RPMI7951 (cell line): ENCODE data around the genes SIDT2 and JAML.

GRCh38 chr11:116928309-116928780 lies 90.9 kb upstream of the APOA1 start:
- RAMPAGE, long total RNA, result no peak

DNA sequence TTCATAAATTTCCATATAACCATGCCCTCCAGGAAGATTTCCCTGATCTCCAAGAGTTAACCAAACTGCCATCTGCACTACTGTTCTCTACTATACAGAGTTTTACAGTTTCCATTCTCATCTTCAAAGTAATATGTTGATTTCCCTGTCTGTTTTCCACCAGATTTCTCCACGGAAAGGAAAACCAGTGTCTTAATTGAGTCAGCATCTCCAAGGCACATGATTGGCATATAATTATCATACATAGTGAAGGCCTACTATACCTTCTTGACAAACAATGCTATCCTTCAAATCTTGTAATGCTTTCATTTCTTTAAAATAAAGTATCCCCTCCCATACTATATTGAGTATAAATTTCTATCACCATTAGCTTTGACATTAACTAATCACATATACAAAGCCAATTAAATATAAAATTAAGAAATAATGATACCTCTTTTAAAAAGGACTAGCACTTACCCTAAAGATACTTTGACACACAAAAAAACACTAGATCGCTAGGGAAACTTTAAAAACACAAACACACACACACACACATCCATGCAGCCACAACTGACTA lies 115.2 kb upstream of the APOA1 start:
- RAMPAGE, long total RNA, result no peak

- RAMPAGE, long total RNA, result no peak
These were observed 62.4 kb downstream of the SIK3 start for GRCh38 chr11:117035884-117036214.

GRCh38 chr11:117098534-117099609 lies 644 bp upstream of the SIK3 start:
- RAMPAGE, long total RNA, result no peak

DNA sequence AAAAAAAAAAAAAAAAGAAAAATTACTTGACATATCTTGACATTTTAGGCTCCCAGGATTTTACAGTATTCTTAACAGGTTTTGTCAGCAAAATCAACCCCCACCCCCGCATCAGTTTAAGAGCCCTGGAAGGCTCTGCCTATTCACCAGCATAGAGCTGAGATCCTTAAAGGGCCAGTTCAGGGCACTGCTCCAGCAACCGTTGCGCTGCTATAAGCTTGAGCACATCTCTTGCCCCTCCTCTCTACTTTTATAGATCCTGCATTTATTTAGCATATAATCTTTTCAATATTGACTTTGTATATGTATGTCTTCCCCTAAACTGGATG lies 690 bp upstream of the PAFAH1B2 start:
- RAMPAGE, long total RNA, result no peak

GRCh38 chr11:117171820-117172256 lies 6.7 kb upstream of the SIDT2 start:
- RAMPAGE, long total RNA, result no peak

DNA sequence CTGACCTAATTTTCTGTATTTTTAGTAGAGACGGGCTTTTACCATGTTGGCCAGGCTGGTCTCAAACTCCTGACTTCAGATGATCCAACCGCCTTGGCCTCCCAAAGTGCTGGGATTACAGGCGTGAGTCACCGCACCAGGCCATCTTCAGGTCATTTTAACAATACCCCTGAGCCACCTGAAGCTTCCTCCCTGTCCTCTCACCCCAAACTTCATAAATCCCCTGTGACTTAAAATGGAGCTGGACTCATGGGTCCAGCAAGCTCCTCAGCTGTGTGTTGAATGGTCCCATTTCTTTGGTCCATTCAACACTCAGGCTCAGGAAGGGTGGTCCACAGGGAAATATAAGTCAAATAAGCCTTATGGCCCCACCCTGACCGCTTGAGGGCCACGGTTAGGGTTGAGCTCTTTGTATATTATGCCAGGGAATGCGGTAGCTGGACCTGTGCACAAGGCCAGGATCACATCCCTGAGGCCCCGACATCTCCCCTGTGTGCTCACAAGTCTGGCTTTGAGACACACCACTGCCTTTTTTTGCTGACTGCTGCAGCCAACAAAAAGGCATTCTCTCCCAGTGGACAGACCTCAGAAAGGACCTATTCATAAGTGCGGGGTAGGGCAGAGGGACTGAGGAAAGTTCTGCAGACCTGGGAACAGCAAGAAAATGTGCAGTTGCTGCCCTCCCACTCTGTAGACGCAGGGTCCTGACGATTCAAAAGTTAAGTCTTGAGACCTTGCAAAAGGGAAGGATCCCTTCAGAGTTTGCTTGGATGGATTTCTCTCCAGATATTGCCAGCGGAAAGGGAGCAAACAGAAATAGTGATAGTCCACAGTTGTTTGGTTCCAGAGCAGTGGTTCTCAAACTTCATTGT lies 3.5 kb upstream of the SIDT2 start:
- RAMPAGE, long total RNA, result no peak

DNA sequence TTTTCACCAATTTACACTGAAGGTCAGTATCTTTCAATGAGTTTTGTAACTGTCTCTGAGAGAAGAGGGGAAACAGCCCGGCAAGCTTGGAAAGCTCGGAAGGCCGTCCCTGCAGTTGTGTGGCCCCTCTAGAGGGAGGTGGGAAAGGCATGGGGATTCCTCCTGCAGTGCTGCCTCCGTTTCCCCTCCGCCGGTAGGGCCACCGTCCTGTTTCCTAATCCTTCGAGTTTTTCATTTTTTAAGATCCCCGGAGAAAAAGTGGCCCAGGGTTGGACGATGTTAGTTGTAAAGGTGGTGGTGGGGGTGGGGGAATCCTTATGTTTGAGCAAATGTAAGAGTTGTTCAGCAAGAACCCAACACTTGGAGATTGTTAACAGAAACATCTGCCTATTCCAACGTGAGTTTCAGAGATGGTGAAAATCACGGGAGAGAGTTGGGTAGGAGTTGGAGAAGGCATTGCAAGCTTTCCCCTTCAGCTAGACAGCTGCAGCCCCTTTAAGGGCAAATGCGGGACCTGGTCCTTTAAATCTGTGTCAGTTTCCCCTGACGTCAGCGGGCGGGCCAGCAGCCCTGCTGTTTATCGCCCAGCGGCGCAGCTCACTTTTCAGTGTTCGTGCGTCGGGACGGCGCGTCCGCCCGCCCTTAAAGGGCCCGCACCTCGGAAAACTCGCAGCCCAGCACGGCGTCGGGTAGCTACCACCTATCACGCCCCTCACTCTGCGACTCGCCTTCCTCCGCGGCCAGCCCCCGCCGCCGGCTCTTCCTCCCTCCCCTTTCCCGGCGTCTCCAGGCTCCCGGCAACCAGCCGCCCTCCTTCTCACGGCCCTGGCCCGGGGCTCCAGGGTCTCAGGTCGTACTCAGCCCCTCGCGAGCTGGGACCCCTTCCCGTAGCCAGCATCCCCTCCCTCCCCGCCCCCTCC lies at the start of gene SIDT2:
Gene SIDT2, plus strand, starts transcription at position 607 of the 920 bp plus-strand sequence.
- RAMPAGE, long total RNA, result no peak

DNA sequence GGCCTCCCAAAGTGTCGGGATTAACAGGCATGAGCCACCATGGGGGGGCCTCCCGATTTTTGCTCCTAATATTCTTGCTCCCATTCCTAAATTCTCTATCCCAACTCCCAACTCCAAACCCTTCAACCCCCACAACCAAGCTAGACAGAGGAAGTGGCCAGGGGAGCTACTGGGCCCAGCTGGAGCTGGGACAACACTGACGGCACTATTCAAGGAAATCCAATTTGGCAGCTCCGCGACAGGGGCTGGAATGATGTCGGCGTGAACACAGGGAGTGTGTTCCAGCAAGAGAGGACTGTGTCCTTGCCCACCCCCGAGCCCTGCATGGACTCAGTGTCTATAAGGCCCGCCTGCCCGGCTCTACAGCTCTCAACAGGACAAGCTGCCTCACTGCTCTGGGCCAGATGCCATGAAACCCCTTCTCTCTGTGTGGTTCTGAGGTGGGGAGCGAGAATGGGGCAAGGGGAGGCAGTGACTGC lies 11.3 kb downstream of the PCSK7 start:
- RAMPAGE, long total RNA, result no peak

DNA sequence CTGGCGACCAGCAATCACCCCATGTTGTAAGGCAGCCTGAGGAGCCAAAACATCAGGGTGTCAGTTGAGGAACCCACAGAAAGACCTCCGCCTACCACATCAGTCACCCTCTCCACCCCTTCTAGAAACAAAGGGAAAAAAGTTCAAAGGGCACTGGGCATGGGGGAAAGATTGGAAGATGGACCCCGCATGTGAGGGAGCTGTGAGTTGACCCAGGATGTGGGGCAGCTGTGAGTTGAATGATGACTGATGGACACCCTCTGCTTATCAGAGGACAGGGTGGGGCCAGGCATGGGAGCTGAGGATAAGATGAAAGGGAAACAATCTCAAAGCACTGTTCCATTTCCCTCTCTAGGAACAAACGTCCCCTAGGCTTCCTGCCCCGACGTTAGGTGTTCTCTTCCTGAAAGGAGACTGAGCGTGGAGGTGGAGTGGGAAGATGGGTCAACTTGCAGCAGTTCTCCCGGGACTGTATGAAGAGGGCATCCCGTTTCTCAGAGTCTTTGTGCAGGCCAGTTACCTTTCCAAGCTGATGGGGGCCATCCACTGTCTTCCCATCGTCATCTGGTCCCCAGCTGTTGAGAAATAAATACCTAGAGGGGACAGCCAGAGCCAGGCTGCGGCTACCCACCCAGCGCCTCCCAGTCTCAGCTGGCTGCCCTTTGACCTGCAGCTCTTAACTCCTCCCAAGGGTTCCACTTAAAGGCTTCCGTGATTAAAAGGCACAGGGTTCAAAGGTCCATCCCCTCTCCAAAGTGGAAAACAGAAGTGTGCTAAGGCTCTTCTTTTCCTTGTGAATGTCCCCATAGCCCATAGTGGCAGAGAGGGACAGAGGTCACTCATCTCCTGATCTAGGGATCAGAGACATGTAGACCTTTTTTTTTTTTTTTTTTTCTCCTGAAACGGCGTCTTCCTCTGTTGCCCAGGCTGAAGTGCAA lies 7.4 kb downstream of the PCSK7 start:
- RAMPAGE, long total RNA, result no peak

DNA sequence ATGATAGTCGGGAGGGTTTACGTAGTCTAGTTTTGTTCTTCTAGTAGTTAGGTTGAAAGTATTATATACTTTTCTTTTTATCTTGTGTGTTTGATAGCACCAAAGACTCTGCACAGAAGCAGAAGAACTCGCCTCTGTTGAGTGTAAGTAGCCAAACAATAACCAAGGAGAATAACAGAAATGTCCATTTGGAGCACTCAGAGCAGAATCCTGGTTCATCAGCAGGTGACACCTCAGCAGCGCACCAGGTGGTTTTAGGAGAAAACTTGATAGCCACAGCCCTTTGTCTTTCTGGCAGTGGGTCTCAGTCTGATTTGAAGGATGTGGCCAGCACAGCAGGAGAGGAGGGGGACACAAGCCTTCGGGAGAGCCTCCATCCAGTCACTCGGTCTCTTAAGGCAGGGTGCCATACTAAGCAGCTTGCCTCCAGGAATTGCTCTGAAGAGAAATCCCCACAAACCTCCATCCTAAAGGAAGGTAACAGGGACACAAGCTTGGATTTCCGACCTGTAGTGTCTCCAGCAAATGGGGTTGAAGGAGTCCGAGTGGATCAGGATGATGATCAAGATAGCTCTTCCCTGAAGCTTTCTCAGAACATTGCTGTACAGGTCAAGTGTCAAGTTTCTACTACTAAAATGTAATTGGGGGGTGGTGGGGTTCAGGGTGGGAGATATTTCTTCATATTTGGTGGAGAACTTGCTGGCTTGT lies 6.2 kb downstream of the RNF214 start:
- RAMPAGE, long total RNA, result no peak

DNA sequence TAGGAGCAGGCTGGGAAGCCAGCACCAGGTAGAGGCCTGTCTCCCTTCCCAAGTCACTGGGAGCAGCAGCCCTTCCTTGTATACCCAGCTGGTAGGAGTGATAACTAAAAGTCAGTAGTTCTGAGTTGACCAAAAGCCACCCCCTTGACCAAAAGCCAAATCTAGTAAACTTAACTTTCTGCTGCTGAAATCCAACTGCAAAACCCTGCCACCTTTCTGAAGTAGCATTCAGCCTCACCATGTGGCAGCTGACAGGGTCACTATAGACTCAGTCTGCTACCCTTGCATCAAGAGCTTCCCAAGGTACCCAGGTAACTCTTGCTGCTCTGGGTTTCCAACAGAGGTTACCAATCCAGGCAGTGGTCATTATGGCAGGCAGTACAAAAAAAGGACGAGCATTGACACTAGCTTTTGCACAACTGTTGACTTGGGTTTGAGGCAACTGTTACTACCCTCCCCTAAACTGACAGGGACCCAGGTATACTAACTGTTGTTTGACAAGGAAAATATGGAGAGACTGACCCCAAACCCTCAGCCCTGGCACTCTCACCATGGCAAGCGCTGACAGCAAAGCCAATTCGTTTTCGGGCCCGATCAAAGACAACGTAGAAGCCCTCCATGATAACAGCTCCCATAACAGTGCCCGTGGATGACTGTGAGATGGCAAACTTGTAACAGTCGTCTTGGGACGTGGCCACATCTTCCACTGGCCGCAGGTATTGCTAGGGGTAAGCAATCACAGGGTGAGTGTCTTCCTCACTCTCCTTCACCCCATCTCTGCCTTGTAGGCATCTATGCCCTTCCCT lies 25.9 kb downstream of the BACE1 start:
- RAMPAGE, long total RNA, result no peak

DNA sequence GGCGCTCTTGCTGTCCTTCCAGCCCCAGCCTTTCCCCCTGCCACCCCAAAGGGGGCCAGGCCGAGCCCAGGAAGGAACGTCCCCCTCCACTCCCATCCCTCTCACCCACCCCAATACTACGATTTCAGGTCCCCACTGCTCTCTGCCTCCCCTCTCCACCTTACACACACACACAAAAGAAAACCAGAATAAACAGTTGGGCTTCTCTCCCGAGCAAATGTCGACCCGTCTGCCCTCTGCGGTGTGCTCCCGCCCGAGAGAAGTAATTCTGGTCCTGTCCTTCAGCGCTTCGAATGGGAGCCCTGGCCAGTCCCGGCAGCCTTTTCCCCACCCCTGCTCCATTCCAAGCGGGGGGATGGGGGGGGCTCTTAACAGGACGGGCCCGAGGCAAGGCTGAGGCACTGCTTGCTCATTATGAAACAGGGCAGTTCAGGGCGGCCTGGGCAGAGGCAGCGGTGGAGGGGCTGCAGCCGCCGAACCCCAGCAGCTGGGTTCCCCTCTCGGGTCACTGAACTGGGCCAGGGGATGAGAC lies 15.9 kb downstream of the BACE1 start:
- RAMPAGE, long total RNA, result no peak

DNA sequence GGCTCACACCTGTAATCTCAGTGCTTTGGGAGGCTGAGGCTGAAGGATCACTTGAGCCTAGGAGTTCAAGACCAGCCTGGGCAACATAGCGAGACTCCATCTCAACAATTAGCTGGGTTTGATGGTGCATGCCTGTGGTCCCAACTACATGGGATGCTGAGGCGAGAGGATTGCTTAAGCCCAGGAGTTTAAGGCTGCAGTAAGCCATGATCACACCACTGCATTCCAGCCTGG lies 62.6 kb downstream of the CEP164 start:
- RAMPAGE, long total RNA, result no peak

GRCh38 chr11:117816796-117817221 lies 7.7 kb downstream of the FXYD2 start:
- RAMPAGE, long total RNA, result no peak

GRCh38 chr11:117874181-117874846 lies 2.1 kb downstream of the FXYD6 start:
- RAMPAGE, long total RNA, result no peak

GRCh38 chr11:117998138-117998725 lies 12.0 kb downstream of the IL10RA start:
- RAMPAGE, long total RNA, result no peak

GRCh38 chr11:118112880-118113521 lies 26.2 kb upstream of the SMIM35 start:
- RAMPAGE, long total RNA, result no peak

GRCh38 chr11:118144822-118145936 lies 7.4 kb downstream of the SCN4B start:
- RAMPAGE, long total RNA, result no peak

DNA sequence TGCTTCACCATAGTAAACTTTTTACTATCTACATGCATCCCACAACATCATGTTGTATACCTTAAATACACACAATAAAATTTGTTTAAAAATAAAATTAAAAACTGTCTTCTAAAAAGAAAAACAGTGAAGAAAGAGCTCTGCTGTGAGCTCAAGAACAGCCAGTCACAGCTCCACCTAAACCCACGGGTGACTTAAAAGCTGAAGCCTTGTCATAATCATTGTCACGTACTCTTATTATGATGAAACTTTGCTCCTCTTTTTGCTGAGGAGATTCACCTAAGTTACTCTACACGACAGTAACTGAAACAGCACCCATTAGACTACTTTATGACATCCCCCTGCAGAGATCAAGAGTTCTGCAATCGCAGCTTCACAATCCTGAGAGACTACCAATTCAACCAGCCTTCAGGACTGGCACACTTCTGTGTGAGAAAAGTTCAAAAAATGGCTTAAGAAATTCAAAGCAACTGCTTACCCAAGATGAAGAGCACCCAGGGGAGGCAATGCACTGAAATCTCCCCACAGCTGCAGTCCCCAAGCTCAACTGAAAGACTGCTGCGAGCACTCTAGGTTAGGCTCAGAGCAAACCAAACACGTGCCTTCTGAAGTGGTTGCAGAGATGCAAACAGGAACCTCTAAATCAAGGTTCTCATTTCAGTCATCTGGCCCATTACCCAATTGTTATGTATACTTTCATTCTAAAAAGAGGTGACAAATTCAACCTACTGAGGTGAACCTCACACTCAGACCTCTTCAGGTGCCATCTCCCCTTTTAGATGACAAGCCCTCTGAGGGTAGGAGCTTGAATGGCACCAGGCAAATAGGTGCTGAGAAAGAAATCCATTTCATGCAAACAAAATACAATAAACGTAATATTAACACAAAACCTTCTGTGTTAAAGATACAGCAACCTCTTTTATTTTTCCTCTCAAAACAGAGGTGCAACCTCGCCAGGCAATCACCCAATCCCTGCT lies at the start of gene JAML:
Gene JAML, minus strand, starts transcription at position 549 of the 977 bp plus-strand sequence.
- RAMPAGE, long total RNA, result no peak